Spinal cord (tissue), 3 donors: Measurements from ENCODE around the genes USP17L20, USP17L28 and CLNK.

DNA sequence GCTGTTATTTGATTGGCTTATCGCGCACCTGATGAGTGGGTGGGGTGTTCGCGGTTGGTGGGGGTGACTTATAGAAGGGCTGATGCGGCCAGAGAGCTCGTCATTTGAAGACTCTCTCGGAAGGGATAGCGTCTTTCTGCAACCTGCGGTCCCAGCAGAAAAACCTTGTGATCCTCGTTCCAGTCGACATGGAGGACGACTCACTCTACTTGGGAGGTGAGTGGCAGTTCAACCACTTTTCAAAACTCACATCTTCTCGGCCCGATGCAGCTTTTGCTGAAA is at the start of gene USP17L20:
USP17L20 (plus strand) TSS at position 189 of the 282 bp plus-strand sequence.
- PRO-cap = no peak
- RAMPAGE, long total RNA = no peak

DNA sequence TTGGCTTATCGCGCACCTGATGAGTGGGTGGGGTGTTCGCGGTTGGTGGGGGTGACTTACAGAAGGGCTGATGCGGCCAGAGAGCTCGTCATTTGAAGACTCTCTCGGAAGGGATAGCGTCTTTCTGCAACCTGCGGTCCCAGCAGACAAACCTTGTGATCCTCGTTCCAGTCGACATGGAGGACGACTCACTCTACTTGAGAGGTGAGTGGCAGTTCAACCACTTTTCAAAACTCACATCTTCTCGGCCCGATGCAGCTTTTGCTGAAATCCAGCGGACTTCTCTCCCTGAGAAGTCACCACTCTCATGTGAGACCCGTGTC is at the start of gene USP17L28:
USP17L28 (plus strand) TSS at position 177 of the 323 bp plus-strand sequence.
- PRO-cap = no peak
- RAMPAGE, long total RNA = no peak

- PRO-cap = no peak
- RAMPAGE, long total RNA = no peak
Observed at GRCh38 chr4:9604818-9605443, 160.7 kb downstream of the DEFB131A start.

- PRO-cap = no peak
- RAMPAGE, long total RNA = no peak
Observed at GRCh38 chr4:9989832-9990257, 31.5 kb downstream of the SLC2A9 start.

GRCh38 chr4:10072126-10073437 is 44.0 kb downstream of the WDR1 start:
- PRO-cap = no peak
- RAMPAGE, long total RNA = no peak

DNA sequence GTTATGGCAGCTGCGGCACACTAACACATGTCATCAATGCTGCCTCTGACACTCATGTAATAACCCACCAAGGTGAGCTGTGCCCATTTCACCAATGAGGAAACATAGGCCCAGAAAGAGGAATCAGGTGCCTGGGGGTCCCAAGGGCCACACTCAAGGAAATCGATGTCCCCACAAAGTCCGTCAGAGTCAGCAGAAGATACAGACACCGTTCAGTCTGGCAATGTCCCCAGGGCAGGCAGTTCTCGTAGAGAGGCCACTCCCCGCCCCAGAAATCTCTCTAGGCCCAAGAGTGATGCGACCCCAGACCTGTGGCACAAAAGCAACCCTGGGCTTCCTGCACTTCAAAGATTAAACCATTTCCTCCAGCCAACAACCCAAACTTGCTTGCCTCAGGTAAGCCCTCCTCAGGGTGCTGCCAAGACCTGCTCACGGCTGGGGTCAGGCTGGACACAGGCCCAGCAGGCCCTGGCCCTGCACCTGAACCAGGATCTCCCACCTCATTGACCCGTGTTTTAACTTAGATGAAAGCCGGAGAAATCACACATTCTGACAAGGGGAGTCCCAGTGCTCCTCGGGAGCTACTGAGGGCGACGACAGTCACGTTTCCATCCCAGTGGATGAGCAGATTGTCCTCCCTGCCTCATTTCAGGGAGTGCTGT is 26.2 kb downstream of the WDR1 start:
- PRO-cap = no peak
- RAMPAGE, long total RNA = no peak

DNA sequence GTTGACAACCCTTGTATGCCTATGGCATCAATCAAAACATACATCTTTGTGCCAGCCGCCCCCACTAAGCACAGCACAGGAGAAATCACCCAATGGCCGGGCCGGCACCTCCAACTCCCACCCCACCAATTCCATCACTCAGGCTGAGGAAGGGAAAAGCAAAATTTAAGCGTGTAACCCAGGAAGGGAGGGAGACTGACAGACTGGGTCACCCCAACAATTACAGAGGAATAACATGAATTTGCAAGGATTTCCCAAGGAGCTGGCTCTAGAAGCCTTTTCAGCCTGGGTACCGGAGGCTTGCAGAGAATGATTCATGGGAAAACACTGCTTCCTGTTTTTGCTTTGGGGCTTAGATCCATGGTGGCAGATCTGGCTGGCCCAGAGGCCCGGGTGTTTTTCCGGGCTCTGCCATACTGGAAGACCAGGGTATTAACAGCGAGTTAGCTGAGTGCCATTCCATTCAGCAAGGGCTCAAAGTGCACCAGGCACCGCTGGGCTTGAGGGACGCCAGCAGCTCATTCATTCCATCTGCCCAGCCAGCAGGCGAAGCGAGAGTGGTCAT is 1.4 kb downstream of the WDR1 start:
- PRO-cap = no peak
- RAMPAGE, long total RNA = no peak

GRCh38 chr4:10116990-10117154 is 273 bp upstream of the WDR1 start:
- PRO-cap = bidirectional peak, plus-strand start at chr4:10117092, minus-strand start at chr4:10116918
- RAMPAGE, long total RNA = no peak

DNA sequence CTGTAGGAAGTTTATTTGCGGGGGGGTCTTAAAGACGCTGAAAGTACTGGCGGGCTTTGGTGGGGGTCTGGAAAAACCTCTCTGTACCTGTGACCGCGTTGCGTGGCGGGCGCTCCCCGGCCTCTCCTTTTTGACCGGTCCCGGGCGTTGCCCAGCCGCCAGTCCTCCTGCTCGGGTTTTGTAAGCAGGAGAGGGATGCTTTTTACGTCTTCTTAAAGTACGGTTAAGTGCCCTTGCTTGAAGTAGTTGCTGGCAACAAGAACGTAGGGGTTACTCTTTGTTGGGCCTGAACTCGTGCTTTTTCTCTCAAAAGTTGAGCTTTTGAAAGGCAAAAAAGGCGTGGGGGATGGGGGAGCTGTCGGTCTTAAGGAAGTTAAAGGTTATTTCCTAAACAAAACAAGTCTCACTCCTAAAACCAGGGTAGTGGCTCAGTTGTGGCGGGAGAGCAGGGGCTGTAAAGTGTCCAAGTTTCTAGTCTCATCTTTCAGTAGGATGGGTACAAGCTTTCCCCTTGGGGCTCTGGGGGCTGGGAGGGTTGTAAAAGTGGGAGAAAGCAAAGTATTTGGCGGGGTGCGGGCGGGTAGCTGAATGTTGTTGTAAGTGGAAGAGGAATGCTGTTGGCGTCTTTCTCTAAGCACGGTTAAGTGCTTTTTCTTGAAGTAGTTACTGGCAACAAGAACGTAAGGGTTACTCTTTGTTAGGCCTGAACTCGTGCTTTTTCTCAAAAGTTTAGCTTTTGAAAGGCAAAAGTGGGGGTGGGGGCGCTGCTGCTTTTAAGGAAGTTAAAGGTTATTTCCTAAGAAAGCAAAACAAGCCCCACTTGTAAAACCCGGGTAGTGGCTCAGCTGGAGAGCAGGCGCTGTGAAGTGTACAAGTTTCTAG is 797 bp upstream of the WDR1 start:
- PRO-cap = no peak
- RAMPAGE, long total RNA = no peak

DNA sequence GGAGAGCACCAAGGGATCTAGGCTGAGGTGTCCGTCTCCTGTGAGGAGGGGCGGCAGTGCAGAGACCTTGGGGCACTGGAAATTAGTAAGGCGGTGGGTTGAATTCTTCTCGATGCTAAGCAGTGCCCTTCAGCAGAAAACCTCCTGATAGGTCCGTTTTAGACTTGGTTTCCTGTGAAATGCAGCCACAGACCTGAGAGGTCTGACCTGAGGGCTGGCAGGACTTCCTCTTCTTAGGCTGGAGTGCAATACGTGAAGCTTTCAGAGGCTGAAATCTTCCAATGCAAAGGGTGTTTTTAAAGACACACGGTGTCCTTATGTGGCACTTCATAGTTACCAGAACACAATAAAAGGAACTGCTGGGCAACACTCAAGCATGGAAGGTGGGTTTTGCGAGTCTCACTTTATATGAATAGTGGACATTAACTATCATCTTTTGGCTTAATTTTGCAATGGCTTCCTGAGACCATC is at the start of gene CLNK:
CLNK (minus strand) TSS at position 90 of the 471 bp plus-strand sequence.
- PRO-cap = no peak
- RAMPAGE, long total RNA = no peak

- PRO-cap = no peak
- RAMPAGE, long total RNA = no peak
Observed at GRCh38 chr4:11587706-11588184, 159.1 kb upstream of the HS3ST1 start.

- PRO-cap = no peak
- RAMPAGE, long total RNA = no peak
Observed at GRCh38 chr4:12116171-12116476, 687.4 kb upstream of the HS3ST1 start.

- PRO-cap = no peak
- RAMPAGE, long total RNA = no peak
Observed at GRCh38 chr4:12420507-12420715, 991.7 kb upstream of the HS3ST1 start.

- PRO-cap = no peak
- RAMPAGE, long total RNA = no peak
Observed at GRCh38 chr4:12488714-12489166, 995.4 kb downstream of the RAB28 start.

GRCh38 chr4:12903147-12903602 is 581.0 kb downstream of the RAB28 start:
- PRO-cap = no peak
- RAMPAGE, long total RNA = no peak

DNA sequence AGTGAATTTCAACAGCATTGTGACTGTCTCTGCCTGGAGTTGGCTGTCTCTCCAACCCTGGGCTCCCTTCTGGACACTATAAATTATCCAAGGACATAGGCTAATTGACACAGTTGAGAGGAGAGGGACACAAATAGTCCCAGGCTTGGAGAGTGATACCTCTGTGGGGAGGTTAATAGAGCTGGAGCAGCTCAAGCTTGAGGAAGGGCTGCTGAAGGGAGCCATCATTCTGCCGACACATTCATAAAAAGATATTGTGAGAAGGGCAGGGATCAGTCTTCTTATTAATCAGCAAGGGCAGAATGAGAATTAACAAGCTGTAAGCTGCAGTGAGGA is 572.1 kb downstream of the RAB28 start:
- PRO-cap = no peak
- RAMPAGE, long total RNA = no peak

- PRO-cap = no peak
- RAMPAGE, long total RNA = no peak
Observed at GRCh38 chr4:13174098-13174476, 310.1 kb downstream of the RAB28 start.

GRCh38 chr4:13484881-13485508 is 855 bp upstream of the RAB28 start:
- PRO-cap = no peak
- RAMPAGE, long total RNA = no peak

GRCh38 chr4:13577156-13577892 is 33.0 kb upstream of the NKX3-2 start:
- PRO-cap = no peak
- RAMPAGE, long total RNA = no peak

GRCh38 chr4:13603681-13604629 is 23.6 kb downstream of the BOD1L1 start:
- PRO-cap = no peak
- RAMPAGE, long total RNA = no peak